Placental epithelial cell (primary cell): ENCODE measurements around a stretch of chr6.

DNA sequence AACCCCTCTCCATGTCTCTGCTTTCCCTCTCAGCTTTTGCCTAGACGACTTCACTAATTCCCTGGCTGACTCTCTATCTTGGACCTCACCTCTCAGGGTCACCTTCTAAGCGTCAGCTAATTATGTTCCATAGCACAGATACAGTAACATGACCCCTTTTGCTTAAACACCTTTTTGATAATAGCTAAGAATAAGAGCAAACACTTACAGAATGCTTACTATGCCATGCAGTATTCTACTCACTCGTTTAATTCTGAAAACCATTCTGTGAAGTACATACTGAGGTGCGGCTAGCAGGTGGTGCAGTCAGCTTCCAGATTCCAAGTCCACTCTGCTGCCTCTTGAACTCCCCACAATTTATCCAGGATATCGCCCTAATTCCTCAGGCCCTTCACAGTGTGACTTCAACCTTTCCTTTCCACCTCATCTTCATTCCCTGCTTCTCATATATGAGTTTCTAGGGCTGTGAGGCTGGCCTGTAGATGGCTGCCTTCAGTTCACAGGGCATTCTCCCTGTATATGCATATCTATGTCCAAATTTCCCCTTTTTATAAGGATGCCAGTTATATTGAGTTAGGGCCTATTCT lies 130.3 kb downstream of the PDSS2 start:
- CAGE, long polyA plus RNA = no peak

GRCh38 chr6:107363403-107364041 lies 95.8 kb downstream of the PDSS2 start:
- CAGE, long polyA plus RNA = no peak

GRCh38 chr6:107492446-107492792 lies 2.5 kb downstream of the SOBP start:
- CAGE, long polyA plus RNA = no peak

DNA sequence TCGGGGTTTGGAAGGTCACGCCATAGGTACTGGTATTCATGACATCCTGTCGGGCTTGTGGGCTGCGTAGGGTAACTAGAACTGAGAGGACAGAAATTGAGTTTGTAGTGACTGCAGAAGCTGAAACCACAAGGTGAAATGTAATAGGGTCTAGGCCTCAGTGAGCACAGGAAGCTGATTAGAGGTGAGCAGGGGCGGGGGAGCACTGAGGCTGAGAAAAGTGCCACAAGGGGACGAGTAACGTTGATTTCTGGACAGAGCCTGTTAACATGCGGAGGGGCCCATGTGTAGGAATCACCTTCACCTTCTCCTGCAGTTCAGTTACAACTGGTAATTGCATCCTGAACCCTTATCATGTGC lies 128.9 kb downstream of the SOBP start:
- CAGE, long polyA plus RNA = no peak

DNA sequence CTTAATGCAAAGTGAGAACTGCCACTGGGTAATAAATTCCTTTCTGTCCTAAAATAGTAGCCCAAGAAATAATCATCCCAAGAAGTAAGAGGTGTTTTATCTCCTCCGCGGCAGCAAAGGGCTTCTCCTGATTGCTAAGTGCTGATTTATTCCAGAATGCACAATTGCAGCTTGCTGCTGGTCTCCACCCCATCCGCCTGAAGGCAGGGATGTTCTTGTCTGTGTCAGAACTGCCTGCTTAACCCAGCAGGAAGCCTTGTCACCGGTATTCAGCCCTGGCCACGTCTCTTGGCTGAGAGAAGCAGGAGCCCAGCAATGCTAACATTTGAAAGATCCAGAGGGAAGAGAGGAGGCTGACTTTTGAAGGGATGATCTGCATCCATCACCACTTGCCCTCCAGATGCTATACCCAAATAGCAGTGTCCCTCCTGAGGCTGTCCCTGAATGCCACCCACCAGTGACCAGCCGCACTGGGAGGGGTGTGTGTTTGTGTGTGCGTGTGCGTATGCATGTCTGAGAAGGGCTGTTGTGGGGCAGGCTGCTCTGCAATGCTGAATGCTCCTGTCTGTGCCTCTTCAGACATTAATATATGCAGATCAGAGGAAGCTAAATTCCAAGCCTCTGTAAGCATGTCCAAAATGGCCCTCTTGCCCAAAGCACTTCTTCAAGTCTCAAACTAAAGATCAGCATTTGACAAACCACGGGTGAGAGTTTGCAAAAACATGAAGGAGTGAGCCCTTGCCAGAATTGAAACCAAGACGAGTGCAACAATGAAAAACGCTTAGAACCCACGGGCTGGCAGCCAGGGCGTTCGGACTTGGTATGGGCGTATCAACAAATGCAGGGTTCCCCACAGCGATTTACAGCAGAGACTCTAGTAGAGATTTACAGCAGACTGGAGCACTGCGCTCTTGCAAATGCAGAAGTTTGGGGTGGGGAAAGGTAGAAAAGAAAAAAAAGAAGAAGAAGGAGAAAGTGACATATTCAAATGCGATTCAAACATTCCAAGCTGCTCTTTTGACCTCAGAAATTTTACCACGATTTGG lies 3.9 kb downstream of the SCML4 start:
- CAGE, long polyA plus RNA = no peak

DNA sequence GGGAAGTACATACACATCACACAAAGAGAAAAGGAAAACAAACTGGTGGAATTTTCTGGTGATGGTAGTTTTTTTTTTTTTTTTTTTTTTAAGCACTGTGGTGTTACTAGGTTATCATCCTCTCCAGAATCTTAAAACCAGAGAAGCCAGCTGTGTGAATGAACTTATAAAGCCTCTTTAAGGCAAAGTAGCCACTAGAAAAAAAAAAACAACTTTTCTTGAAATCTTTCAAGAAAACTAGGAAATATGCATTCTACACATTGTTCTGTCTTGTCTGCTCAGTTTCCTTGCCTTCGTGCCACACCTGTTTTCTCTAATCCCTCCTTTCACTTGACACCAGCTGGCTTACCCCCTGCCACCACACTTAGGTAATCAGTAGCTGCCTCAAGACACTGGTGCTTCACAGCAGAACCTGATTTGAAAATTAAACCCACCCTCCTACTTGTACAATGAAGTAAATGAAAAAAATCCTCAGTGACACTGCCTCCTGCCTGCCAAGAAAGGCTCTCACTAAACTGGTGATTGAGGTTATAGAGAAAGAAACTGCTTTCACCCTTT lies 45.7 kb upstream of the SCML4 start:
- CAGE, long polyA plus RNA = no peak

- CAGE, long polyA plus RNA = no peak
Observed at GRCh38 chr6:107902786-107903052, 55.3 kb downstream of the SEC63 start.

- CAGE, long polyA plus RNA = no peak
Observed at GRCh38 chr6:108127694-108128249, 38.0 kb upstream of the NR2E1 start.

DNA sequence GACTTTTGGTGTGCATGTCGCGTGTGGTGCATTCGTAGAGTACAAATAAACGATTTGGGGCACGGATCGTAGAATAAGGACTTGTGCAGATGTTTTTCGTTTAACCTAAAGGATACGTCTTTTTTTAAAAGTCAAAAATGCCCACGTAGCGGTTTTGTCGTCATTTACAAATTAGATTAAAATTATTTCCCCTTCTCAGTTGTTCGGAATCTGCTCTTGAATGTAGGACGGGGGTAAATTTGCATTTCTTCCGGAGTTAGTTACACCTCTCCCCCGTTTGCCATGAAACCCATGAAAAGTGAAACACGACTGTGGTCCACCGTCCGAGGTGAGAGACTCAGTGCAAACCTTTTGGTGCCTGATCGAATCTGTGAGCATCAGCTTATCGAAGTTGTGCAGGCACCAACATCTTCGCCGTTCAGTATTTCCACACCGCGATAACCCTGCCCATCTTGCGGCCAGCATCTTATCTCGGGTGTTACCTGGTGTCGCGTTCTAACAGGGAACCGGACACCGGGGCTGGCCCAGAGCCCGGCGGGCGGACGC lies 1.9 kb upstream of the FOXO3 start:
- CAGE, long polyA plus RNA = no peak

DNA sequence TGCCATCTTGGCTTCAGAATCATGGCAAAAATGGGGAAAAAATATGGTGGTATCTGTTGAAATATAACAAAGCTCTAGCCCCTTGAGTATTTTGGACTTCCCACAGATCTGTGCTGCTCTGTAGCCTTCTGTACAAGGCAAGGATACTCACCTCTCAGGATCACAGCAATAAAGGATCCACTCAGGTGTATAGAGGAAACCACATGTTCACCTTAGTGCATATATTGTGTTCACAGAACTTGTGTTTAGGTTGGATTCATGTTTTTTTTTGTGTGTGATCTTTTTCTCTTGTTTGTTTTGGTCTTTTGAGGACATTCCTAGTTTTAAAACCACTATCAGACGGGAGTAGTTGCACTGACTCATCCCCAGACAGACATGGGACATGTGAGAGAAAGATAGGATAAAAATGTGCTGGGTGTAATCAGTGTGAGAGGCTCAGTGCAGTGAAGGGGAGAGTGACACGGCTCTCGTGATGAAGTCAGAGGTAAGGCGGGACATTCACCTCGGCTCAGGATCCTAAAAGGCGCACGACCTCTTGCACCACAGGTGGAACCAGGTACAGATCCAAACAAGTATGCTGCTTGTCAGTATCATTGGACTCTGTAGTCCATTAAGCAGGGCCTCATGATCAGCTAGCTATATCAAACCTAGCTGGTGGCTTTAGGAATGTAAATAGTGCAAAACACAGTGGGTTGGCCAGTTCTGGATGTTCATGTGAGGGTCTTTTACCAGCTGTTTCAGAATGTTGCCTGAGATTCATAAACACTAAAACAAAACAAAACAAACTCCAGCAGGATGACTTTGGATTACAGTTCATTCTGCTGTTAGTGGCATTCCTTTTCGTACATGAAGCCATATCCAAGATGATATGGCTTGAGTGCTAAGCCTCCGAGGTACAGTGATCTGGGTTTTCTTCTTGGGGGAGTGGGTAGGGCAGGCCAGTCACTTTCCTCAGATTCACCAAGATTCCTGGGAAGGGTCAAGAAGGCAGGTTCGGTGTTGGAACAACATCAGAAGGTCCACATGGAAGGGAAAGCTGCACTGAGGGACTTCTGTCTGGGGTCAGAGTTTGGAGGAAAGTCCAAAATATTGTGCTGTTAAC lies 18.0 kb downstream of the FOXO3 start:
- CAGE, long polyA plus RNA = no peak

GRCh38 chr6:108582097-108582733 lies 21.5 kb downstream of the FOXO3 start:
- CAGE, long polyA plus RNA = no peak

- CAGE, long polyA plus RNA = no peak
Observed at GRCh38 chr6:108585912-108586292, 25.2 kb downstream of the FOXO3 start.

- CAGE, long polyA plus RNA = no peak
Observed at GRCh38 chr6:108625929-108626755, 65.4 kb downstream of the FOXO3 start.

- CAGE, long polyA plus RNA = no peak
Observed at GRCh38 chr6:108628982-108629508, 68.3 kb downstream of the FOXO3 start.

- CAGE, long polyA plus RNA = no peak
Observed at GRCh38 chr6:108653685-108654488, 93.2 kb downstream of the FOXO3 start.

DNA sequence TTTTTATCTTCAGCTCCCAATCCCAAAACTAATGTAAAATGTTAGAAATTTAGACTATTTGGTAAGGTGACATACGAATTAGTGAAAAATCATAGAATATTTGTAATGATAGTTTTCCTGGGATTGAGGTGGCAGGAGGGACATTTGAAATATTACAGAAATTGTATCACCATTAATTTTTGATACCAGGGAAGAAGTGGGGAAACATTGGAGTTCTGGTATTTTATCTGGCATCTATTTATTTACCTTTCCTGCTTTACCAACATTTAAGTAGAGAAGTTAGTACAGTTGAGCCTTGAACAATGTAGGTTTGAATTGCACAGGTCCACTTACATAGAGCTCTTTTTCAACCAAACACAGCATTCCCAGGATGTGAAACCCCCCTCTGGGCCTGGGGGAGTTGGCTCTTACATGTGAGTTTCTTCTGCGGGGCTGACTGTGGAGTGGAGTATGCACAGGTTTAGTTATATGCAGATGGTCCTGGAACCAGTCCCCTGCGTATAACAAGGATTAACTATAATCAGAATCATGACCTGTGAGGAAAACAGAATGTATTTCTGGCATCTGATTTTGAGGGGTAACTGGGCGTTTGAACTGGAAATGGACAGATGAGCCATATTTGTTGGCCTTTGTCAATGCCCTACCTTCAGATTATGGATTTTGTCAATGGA lies 97.0 kb downstream of the FOXO3 start:
- CAGE, long polyA plus RNA = no peak

- CAGE, long polyA plus RNA = no peak
Observed at GRCh38 chr6:108673157-108673373, 112.3 kb downstream of the FOXO3 start.

DNA sequence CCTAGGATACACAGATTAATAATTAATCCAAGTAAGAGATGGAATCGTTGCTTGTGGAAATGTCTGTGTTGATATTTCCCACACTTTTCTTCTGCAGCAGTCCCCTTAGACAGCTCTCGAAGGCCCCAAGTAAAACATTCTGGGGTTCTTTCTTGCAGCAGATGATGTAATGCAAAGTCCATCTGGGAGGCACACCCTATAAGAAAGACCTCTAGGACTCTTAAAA lies 54.7 kb upstream of the ARMC2 start:
- CAGE, long polyA plus RNA = no peak

DNA sequence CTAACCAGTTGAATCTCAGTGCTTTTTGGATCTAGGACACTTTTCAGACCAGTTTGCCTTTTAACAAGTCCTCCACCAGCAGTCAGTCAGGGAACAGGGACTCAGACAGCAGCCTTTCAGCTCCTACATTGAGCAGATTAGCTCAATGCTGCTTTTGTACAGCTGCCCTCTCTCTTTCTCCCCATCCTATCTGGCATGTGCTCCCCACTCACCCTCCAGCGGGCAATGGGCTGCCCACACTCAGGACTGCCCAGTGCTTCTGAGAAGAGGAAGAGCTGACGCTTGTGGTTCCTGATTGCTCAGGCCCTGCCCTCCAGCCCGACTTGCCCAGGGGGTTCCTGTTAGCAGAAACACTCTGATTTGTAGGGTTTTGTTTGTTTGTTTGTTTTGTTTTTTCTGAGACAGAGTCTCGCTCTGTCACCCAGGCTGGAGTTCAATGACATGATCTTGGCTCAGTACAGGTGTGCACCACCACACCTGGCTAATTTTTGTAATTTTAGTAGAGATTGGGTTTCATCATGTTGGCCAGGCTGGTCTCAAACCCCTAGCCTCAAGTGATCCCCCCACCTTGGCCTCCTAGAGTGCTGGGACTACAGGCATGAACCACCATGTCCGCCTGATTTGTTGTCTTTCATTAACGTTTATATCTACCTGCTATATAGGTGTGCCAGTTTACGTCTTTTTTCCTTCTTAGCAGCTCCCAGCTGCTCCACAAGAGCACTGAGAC lies 14.7 kb downstream of the ARMC2 start:
- CAGE, long polyA plus RNA = no peak

DNA sequence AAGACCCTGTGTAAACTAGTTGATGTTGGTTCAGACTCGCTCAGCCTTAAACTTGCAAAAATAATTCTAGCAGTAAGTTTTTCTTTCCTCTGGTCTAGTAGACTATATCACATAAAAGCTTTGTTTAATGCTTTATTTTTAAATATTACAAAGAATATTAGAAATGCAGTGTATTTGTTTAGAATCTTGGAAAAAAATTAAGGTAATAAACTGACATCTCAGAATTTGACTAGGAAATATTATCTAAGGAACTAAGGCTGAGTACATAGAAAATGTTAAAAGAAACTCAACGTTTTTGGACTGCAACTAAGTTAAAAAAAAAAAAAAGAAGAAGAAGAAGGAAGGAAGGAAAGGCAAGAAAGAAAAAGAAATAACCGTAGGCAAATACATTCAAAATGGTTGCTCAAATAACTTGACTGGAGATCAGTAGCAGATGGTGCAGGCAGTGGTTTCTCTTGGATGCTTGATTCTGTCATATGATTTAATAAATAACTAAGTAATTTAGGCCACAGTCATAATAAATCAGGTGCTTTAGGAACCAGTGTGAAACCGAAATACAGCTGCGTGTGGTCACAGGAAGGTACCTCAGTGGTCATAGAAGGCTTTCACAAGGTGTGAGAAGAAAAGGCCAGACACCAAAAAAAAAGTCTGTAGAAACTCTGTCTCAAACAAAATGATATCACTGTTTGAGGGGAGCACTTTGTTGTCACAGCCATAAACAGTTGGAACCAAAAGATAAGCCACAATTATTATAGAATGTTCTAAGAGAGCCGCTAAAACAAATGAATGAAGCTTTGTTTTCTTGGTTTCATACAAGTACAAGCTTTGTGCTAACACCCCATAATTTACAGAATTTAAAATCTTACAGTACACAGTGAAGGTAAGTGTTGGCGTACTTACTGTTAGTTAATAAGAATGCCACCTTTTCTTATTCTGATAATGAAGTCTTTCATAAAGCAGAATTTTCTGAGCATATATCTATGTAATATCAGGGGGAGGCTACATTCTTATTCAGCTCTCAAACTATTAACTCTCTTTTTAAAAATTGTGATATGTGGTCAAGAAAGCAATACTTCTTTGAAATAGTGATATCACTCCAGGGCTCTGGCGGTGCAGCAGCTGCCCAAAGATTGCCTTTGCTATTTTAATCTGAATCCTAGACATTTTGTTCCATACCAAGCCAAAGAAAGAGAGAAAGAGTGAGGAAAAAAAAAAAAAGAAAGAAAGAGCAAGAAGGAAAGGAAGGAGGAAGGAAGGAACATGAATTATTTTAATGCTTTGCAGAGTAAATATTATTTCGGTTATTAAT lies 56.6 kb downstream of the ARMC2 start:
- CAGE, long polyA plus RNA = no peak